ENCODE measurements around the genes LAMTOR3, DNAJB14, EMCN and SLC9B1.

DNA sequence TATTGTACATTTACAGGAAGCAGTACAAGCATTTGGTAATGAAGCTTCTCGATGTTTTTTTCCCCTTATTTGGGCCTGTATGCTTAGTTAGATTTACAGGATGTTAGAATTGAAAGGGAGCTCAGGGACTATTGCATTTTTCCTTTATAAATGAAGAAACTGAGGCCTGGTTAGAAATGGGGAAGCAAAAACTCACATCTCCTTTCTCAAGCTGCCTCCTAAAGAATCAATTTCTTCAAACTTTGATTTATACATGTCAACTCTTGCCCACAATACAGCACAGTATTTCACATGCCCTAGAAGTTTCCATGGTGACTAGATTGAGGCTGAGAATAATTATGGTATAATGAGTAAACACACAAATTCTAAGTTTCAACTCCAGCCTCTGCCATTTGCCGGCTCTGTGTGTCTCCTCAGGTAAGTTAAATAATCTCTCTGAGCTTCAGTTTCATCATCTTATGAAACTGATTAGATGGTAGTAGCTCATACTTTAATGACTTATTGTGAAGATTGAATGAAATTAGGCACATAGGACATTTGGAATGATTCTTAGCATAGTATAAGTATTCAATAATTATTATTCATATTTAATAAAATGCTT, 29.4 kb downstream of the DAPP1 start:
- PRO-cap: no peak

DNA sequence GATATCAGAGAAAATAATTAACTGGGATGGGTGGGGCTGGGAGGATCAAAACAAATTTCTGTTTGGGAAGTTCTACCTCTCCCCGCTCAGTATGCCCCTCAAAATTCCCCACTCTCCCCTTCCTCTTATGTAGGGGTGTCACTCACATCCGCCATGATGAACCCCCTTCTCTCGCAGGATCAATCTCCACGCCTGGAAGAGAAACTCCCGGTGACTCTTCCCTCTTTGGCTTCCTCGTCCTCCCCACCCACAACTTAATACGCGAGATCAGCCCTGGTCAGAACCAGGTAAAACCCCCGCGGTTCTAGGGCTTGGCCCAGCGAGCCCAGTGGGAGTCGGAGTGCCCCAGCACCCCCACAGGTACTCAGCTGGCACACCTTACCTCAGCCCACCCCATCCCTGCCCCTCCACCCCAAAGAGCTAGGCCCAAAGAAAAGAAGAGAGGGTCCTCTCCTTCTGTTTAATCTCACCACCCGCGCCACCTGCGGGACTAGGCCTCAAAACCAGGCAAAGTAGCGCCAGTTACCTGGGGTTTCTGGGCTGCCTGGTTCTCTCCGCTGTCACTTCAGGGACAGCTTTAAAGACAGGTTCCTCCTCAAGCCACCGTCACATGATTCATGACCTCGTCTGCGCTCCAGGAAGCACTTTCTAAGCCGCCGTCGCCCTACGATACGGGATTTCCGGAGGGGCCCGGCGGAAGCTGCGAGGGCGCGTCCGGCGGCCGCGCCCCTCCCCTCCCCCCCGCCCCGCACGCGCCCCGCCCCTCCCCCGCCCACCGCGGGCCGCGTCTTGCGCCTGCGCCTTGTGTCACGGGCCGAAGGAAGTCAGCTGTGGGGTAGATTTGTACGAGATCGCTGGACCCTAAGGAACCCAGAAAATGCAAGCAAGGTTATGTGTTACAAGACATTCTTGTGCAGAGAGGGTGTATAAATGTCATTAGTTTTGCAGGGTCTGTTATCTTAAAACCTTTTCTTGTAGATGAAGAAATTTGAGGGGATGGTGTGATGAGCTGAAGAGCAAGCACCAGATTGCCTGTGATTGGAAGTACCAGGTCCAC, at the start of gene LAMTOR3:
Gene LAMTOR3, minus strand, starts transcription at position 619 of the 1,057 bp plus-strand sequence.
- PRO-cap: unidirectional peak, minus-strand start at position 619 of the sequence

DNA sequence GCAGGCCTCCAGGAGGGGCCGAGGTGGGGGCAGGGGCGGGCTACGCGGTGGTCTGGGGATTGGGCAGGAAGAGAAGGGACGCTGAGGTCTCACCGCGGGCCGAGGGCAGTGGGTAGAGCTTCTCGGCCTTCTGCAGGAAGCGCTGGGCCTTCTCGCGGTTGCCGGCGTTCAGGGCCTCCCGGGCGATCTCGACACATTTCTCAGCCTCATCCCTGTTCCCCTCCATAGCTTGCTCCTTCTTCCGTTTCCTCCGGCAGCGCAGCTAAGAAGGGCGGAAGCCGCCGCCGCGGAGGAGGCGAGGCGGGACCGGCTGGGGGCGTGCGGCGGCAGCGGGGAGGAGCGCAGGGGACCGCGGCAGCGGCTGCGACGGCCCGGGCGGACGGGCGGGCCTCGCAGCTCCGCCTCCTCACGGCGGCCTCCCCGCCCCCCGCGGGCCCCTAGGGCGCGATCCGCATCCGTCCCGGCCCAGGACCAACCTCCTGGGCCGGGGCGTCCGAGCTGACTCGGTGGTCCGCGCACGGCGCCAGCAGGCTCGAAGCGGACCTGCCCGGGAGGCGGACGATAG, at the start of gene DNAJB14:
Gene DNAJB14, minus strand, starts transcription at position 273 of the 565 bp plus-strand sequence.
- PRO-cap: bidirectional peak, plus-strand start at position 267 of the sequence, minus-strand start at position 237 of the sequence

DNA sequence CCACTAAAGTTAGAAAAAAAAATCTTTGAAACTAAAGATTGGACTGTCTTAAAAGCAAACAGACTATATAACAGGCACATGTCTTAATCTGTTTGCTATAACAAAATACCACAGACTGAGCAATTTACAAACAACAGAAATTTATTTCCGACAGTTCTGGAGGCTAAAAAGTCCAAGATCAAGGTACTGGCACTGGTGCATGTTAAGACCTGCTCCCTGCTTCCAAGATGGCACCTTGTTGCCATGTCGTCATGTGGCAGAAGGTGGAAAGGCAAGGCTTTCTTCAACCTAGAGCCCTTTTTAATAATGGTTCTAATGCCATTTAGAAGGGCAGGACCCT, 72.0 kb upstream of the H2AZ1 start:
- PRO-cap: no peak

DNA sequence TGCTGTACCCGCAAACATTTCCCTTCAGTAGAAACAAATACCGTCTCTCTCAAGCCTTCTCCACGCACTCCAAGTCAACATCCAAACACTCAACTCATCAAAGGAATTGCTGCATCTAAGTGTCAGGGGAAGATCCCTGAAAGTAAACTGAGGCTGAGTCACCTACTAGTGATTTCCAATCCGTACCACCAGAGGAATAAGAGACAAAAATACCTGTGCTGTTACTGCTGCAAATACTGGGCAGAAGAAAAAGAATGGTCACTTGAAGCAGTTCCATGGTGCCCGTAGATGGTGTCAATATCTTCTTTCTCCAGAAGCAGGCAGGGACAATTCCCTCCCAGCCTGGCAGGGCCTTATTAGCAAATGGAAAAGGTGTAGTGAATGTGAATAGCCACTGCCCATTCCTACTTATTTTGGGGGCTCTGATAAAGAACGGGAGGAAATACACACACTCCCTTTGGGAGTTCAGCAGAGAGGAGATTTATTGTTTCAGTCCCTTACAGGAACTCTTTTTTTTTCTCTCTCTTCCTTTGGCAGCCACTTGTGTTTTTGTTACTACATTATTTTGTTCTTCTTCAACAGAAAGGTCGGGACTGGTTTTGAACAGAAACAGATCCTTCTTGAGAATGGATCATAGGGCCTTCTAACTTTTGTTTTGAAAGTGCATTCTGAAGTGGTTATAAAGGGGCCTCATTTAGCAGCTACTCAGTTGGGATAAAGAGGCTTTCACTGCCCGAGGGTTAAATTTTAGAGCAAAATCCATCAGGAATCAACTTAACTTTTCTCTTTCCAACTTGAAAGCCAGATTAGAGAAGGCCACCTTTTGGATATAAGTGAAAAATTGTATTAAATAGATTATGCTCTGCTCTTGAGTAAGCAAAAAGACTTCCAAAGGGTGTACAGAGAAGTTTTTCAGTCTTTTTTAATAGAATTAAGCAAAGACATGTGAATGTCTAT, at the start of gene EMCN:
Gene EMCN, minus strand, starts transcription at position 385 of the 957 bp plus-strand sequence.
- PRO-cap: no peak

GRCh38 chr4:101195730-101196162, 151.6 kb downstream of the PPP3CA start:
- PRO-cap: no peak

- PRO-cap: bidirectional peak, plus-strand start at chr4:101347823, minus-strand start at chr4:101347500; unidirectional peak, plus-strand start at chr4:101348184
These were observed 670 bp upstream of the PPP3CA start for GRCh38 chr4:101347664-101348727.

DNA sequence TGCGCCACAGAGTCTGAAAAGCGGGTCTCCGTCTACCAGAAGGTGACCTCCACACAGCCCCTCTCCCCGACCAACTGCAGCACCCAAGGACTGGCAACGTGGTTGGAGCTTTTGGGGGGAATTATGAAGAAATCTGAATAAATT, 1.3 kb upstream of the PPP3CA start:
- PRO-cap: no peak

- PRO-cap: no peak
These were observed 99.4 kb downstream of the NFKB1 start for GRCh38 chr4:102600270-102601211.

DNA sequence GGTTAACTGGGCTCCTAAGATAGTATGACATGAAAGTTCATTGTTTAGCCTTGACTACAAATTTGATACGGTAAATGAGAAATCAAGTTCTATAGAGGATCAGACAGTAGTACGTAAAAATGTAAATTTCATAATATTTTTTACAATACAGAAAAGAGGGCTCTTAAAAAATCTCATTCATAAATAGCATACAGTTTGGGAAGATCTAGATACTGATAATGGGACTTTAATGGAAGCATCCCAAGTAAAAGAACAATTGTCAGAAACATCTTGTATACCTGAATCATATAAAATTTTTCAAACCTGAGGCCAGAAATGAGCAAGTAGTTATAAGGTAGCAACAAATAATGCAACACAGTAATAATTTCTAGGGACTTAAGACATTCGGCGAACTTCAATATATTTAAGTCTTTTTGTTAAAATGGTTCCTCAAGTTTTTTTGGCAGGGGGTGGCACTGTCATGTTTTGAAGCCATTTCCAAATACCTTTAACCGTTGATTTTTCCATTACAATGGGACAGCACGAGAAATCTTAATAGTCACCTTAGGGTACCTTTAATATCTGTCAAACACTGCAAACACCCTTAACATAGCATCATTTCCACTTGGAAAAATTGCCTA, 32.5 kb upstream of the MANBA start:
- PRO-cap: no peak

DNA sequence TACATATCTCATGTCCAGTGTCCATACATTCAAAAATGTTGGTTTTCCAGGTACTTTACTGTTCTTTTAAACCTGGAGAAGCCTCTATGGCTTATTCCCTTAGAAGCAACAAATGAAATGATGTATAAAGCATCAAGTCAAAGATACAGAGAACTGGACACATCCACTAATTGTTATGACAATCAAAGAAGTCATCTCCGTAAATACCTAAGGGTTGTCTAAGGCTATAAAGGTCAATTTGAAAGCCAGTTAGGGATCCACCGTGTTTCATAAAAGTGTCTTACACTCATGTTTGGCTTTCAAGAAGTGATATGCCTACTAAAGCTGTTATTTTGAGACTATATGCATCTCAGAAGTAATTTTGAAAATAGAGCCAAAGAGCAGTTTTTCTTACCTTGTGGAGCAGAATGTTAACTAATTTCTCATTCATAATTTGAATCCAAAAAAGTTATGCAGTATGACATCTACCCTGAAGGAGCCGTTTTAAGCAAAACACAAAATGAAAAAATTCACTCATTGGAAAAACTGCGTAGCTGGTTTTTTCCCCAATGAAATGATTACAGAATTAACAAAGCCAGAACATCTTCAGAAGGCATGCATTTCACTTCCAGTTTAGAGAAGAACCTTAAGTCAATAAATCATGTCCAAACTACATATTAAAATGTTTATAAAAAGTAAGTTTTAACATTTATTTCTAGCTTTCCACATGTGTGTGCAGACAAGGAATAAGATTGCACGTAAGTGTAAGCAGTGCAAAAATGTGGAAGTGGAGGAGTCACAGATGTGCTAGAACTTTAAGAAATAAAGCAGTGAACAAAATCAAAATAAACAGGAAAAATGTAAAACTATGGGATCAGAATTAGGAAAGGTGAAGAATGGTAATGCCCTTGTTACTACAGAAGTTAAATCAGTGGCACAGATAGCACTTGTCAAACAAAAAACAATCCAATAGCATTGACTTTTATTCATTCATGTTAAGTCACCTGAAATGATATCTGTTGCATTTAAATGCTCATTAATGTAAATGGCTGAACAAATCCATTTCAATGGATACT, 32.0 kb downstream of the UBE2D3 start:
- PRO-cap: no peak

- PRO-cap: no peak
These were observed 30.4 kb downstream of the UBE2D3 start for GRCh38 chr4:102796758-102797606.

DNA sequence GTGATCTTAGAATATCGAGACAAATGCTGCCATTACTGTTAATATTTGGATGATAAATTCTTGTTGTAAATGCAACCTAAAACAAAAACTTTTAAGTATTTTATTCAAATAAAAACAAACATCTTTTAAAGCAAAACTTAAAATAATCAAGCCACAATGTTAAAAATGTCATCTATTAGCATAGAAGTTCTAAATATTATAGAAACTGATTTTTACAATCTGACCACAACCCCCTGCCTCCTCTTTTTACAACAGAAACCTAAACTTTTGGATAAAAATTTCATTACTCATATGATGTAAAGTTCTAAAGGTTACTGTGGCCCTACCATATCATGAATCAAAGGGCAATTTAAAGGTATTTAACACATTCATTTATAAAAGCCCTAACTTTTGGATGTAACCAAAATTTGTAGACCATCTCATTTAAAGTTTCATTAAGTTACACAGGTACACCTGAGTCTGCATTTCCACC, 25.8 kb downstream of the UBE2D3 start:
- PRO-cap: no peak

DNA sequence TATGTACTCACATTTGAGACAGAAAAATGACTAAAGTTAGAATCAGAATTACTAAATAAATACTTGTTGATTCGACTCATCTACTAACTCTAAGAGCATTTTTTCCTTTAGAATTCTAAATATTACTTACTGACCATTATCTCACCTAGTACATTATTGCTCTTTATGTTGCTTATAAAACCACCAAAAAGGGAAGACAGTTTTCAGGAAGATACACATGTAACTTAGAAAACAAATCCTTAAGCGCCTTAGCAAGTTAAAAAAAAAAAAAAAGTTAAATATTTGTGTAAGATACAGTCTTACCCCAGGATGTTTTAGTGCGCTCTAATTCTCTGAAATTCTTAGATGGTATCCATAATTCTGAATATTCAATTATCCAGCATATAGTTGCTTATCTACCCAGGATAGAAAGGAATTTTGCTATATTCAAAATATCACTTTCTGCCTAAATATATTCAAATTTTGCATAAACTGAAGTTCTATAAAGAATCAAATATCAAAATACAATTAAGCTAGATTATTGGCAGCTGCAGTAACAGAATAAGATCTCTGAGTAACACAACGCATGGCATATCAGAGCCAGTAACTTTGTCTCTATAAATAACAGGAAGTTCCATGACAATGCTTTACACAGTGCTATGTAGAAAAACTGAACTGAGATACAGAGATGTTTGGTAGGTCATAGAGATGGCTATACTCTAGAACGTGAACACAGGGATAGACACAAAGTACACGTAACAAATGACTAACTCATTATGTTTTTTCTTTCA, 18.4 kb downstream of the UBE2D3 start:
- PRO-cap: no peak

- PRO-cap: bidirectional peak, plus-strand start at chr4:102828299, minus-strand start at chr4:102828062
These were observed 764 bp upstream of the UBE2D3 start for GRCh38 chr4:102828217-102828413.

GRCh38 chr4:103019355-103020303, at the start of gene SLC9B1:
SLC9B1 (minus strand) TSS chr4:103019705.
- PRO-cap: bidirectional peak, plus-strand start at chr4:103019788, minus-strand start at chr4:103019662

DNA sequence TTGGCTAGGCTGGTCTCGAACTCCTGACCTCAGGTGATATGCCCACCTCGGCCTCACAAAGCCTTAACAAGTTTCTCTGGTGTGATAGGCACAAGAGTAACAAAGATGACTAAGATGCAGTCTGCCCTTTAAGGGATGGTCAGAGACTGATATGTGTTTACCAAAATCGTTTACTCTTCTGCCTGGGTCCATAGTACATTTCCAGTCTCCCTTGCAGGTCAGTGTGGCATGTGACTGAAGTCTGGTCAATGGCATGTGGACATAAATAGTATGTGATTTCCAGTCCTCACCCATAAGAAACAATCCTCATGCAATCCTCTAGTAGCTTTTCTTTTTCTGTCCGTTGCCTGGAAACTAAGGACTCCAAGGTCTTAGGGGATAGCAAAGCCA, 1.2 kb downstream of the SLC9B2 start:
- PRO-cap: no peak

DNA sequence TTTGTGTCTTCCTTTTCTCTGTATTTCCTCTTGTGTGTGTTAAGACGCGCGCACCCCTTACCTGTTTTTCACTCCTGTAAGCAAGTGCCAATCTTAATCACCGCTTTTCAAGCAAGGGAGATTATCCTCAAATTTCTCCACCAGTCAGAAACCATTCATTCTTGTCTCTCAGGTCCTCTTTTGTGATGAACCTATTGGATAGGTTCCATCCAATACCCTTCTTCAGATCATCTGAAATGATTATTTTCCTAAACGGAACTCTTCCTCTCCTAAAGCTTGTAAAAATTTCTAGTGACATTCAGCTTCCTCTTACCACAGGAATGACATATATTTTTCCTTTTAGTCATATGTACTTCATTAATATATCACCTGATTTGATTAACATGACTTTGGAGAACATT, 526 bp upstream of the SLC9B2 start:
- PRO-cap: no peak

DNA sequence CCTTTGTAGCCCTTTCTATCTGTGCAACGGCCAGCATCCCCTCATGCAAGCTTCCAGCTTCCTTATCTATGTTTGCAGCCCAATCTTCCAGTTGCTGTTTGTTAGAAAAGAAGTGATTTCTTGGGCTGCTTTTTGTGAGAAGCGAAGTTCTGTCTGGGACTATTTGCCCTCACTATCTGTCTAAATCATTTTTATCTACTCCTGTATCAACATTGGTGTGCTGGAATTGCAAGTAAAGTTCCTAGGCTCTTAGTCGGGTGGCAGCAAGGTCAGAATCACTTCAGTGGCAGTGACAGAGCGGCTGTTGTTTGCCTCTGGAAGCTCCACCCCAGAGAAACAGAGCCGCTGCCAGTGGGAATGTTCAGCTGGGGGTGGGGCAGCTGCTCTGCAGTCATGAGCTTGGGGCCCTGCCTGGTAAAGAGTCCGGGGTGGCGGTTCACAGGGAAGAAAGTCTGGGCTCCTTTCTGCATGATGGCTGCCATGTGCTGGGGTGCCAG, 108.6 kb upstream of the CENPE start:
- PRO-cap: no peak

- PRO-cap: no peak
These were observed 7.7 kb downstream of the CXXC4 start for GRCh38 chr4:104486997-104487480.

All from peritoneum (tissue), 1 donor.